Thoracic aorta endothelial cell (primary cell): Measurements from ENCODE around the gene STON1.

GRCh38 chr2:47311158-47311544 lies 58.0 kb upstream of the EPCAM start:
- CAGE, long polyA plus RNA, result no peak

DNA sequence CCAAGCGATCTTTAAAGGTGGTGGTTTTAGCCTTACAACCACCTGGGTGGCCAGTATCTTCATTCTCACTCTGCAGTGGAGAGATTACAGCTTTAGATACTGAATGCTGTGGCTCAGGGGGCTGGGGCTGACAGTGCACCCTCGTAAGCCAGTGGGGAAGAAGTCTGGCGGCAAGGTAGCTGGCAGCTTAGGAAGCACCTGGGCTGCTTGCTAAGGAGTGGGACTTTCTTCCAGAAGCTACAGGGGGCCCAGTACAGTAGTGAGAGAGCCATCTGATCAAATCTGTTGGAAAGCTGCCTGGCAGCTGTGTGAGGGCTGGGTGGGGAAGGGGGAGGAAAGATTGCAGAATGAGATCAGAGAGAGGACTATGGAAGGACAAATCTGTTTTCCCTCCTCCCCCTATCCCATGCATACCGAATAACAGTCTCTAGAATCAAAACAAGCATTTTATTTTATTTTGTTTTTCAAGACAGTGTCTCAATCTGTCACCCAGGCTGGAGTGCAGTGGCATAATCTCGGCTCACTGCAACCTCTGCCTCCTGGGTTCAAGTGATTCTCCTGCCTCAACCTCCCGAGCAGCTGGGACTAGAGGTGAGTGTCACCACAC lies 47.4 kb upstream of the EPCAM start:
- CAGE, long polyA plus RNA, result no peak

DNA sequence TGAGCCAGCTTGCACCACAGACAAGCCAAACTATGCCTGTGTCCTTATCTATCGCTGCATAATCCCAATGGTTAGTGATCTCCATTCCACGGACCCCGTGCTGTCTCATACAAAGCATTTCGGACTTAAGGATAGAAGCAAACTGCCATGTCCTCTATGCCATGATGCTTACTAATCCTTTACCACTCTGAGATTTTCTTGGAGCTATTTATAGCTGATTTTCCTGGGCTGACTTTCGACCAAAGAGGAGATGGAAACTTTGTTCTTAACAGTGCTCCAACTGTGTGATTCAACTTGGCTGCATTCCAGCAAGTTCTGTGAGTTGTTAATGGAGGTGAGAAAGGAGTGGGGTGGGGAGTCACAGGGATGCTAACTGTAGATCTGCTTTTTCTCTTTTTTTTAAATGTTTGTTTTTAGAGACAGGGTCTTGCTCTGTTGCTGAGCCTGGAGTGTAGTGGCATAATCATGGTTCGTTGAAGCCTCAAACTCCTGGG lies 11.6 kb upstream of the EPCAM start:
- CAGE, long polyA plus RNA, result no peak

DNA sequence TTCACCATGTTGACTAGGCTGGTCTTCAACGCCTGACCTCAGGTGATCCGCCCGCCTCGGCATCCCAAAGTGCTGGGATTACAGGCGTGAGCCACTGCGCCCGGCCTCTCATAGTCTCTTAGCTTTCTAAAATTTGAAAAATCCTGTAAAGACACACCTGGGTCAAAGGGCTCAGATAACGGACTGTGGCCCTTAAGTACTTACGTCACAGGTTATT lies 794 bp upstream of the MSH6 start:
- CAGE, long polyA plus RNA, result no peak

DNA sequence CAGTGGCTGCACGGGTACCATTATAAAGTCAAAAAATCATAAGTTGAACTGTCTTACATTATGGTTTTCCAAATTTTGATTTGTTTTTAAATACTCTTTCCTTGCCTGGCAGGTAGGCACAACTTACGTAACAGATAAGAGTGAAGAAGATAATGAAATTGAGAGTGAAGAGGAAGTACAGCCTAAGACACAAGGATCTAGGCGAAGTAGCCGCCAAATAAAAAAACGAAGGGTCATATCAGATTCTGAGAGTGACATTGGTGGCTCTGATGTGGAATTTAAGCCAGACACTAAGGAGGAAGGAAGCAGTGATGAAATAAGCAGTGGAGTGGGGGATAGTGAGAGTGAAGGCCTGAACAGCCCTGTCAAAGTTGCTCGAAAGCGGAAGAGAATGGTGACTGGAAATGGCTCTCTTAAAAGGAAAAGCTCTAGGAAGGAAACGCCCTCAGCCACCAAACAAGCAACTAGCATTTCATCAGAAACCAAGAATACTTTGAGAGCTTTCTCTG lies 15.6 kb downstream of the MSH6 start:
- CAGE, long polyA plus RNA, result no peak

- CAGE, long polyA plus RNA, result no peak
Observed at GRCh38 chr2:47799008-47800076, 16.4 kb downstream of the MSH6 start.

- CAGE, long polyA plus RNA, result no peak
Observed at GRCh38 chr2:47810716-47811335, 27.9 kb downstream of the MSH6 start.

GRCh38 chr2:47813892-47814819 lies 31.2 kb downstream of the MSH6 start:
- CAGE, long polyA plus RNA, result no peak

DNA sequence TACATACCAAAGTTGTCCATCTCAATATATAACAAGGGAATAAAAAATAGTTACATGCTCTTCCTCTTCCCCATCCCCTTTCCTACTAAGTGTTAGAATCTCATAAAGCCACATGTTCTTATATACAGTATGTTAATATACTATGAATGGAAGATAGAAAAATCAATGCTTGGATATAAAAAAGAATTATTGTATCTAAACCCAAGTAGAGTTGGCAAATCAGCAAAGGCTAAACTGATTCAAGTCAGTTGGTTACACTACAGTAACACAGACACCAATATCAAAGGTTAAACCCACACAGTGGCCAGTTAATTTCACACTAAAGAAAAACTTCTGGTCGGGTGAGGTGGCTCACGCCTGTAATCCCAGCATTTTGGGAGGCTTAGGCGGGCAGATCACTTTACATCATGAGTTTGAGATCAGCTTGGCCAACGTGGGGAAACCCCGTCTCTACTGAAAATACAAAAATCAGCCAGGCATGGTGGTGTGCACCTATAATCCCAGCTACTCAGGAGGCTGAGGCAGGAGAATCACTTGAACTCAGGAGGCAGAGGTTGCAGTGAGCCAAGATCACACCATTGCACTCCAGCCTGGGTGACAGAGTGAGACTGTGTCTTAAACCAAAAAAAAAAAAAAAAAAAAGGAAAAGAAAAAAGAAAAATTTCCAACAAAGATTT lies 9.1 kb downstream of the FBXO11 start:
- CAGE, long polyA plus RNA, result no peak

DNA sequence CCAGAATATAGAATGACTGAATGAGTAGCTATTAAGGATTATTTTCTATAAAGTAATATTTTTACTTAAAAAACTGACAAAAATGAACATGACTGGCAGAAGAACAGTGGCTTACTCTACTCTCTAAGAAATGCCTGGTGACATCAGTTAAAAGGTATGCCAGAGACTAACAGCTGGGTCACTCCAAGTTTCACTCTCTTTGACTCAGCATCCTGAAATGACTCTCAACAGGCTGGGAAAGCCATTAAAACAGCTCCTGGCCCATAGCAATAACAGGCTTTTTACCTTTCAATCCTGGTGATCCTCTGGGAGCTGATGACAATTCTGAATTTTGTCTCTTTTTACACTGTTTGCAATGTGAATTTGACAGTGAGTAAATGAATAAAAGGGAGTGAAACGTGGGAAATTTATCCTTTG lies 65.9 kb upstream of the FOXN2 start:
- CAGE, long polyA plus RNA, result no peak

- CAGE, long polyA plus RNA, result no peak
Observed at GRCh38 chr2:48249473-48250515, 64.7 kb upstream of the FOXN2 start.

DNA sequence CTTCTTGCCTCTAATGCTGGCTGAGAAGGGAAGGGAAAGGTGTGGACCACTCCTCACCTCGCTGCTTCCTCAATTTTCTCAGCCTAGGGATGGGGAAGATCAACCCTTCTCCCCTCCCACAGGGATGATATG lies 598 bp downstream of the PPP1R21 start:
- CAGE, long polyA plus RNA, result no peak

GRCh38 chr2:48528948-48529644 lies 858 bp upstream of the STON1 start:
- CAGE, long polyA plus RNA, result no peak

GRCh38 chr2:48529645-48530928 lies at the start of gene STON1:
TSS of gene STON1 (plus strand) at chr2:48530154.
- CAGE, long polyA plus RNA, result no peak

- CAGE, long polyA plus RNA, result no peak
Observed at GRCh38 chr2:49861646-49862253, 707.4 kb upstream of the FSHR start.

- CAGE, long polyA plus RNA, result no peak
Observed at GRCh38 chr2:50614398-50614597, 417.6 kb downstream of the NRXN1 start.

DNA sequence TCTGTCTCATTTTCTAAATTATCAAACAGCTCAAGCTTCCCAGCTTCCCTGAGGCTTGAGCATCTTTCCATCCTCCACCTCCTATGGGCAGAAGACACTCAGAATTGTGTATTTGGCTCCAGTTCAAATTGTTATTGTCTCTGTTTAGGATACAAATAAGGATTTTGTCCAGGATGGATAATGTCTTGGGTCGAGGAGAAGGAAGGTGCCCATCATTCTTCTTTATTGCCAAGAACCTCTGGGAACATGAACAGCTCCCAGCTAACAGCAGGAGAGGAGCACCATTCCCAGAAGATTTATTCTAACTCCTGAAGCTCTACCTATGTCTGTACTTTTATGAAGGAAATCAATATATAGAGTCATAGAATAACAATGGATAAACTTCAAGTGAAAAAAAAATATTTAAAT lies 16.7 kb downstream of the NRXN1 start:
- CAGE, long polyA plus RNA, result no peak

- CAGE, long polyA plus RNA, result no peak
Observed at GRCh38 chr2:51028813-51029303, 3.1 kb downstream of the NRXN1 start.

GRCh38 chr2:52400737-52400950 lies 1367.0 kb upstream of the CHAC2 start:
- CAGE, long polyA plus RNA, result no peak

DNA sequence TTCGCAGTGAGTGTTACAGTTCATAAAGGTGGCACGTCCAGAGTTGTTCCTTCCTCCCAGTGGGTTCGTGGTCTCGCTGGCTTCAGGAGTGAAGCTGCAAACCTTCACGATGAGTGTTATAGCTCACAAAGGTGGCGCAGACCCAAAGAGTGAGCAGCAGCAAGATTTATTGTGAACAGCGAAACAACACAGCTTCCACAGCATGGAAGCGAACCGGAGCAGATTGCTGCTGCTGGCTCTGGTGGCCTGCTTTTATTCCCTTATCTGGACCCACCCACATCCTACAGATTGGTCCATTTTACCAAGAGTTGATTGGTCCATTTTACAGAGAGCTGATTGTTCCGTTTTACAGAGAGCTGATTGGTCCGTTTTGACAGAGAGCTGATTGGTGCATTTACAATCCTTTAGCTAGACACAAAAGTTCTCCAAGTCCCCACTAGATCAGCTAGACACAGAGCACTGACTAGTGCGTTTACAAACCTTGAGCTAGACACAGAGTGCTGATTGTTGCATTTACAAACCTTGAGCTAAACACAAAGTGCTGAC lies 508.5 kb upstream of the CHAC2 start:
- CAGE, long polyA plus RNA, result no peak